GM23338 (cell line): ENCODE measurements around the gene SMIM13.

GRCh38 chr6:10416763-10417556 lies 2.1 kb upstream of the TFAP2A start:
- PRO-cap: unidirectional peak, plus-strand start at chr6:10417037
- RAMPAGE, long total RNA: no peak

DNA sequence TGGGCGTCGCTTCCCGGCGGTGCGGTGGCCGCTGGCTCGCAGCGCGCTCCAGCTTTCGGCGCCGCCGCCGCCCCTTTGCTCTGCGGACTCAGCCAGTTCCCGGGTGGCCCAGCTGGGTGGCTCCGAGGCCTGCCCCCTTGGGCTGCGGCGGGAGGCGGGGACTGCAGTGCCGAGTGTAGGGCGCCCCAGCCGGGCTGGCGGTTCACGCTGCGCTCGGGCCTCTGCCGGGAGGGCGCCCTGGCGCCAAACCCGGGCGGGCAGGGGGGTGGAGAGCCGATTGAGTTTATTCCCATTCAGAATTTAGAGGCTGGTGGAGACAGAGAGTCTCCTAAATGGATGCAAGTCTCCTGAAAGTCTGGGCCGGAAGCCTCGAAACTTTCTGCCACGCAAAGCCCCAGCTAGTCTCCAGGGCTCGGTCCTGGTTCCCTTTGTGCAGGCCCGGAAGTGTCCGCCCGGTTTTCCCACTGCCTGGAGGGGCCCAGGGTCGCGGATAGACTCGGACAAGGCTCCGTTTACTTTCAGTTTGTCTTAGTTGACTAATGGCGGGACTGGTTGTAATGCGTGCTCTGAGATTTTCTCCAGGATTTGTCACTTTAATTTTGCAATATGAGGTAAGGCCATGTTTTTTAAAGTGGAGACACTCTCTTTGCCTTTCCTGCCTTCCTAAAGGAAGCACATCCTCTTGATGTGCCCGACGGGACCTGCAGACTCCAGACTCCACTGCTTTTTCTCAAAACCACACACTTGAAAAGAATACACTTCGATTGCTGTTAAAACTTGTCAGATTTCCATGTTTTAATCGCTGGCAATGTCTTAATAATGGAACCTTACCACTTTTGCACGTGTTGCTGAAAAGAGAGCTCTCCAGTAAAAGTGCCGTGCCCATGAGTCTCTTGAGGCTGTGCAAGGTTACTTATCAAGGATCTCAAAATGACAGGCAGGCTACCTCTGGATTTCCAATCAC lies 11.6 kb upstream of the TFAP2A start:
- PRO-cap: bidirectional peak, plus-strand start at position 166 of the sequence, minus-strand start at position 77 of the sequence
- RAMPAGE, long total RNA: no peak

DNA sequence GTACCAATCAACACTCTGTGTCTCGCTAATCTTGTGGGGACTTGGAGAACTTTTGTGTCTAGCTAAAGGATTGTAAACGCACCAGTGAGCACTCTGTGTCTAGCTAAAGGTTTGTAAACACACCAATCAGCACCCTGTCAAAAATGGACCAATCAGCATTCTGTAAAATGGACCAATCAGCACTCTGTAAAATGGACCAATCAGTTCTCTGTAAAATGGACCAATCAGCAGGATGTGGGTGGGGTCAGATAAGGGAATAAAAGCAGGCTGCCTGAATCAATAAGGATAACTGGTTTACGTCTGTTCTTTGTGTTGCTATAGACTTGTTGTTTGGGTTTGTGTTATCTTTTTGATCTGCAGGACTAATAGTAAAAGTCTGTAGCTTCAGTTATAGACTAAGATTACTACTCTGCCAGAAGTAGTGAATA lies 29.2 kb upstream of the GCNT2 start:
- PRO-cap: no peak
- RAMPAGE, long total RNA: no peak

- PRO-cap: no peak
- RAMPAGE, long total RNA: no peak
Observed at GRCh38 chr6:10510675-10511017, 10.5 kb upstream of the GCNT2 start.

DNA sequence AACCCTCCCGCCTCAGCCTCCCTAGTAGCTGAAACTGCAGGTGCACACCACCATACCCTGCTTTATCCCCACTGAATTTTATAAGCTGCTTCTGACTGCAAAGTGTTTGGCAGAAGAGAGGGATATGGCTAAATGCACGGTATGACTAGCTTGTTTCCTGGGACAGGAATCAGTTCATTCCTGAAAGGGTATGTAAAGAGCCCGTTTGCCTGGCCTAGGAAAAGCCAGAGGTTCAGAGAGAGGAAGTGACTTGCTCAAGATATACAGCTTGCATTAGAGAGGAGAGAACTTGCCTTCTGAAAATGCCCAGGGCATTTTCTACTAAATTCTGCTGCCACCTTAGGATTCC lies 738 bp upstream of the GCNT2 start:
- PRO-cap: no peak
- RAMPAGE, long total RNA: no peak

- PRO-cap: no peak
- RAMPAGE, long total RNA: no peak
Observed at GRCh38 chr6:10719728-10720845, 2.8 kb upstream of the TMEM14C start.

- PRO-cap: no peak
- RAMPAGE, long total RNA: no peak
Observed at GRCh38 chr6:10787884-10788264, 40.3 kb downstream of the TMEM14B start.

DNA sequence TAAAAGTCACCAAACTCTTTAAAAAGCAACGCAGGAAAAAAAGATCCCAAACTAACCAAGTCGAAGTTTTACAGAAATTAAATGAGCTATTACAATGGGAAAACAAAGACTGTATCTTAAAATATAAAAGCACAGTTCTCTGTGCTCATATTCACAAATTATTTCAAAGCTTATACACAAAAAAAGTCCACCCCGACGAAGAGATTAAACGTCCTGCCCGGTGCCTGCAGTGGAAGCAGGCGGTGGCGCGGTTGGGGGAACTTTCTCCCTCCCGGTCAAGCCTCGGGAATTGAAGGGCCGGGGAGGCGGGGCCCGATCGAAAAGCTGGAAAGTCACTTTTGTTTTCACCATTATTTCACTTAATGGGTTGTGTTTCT lies 1.1 kb downstream of the MAK start:
- PRO-cap: no peak
- RAMPAGE, long total RNA: no peak

GRCh38 chr6:10975913-10976114 lies 68.3 kb downstream of the ELOVL2 start:
- PRO-cap: no peak
- RAMPAGE, long total RNA: no peak

DNA sequence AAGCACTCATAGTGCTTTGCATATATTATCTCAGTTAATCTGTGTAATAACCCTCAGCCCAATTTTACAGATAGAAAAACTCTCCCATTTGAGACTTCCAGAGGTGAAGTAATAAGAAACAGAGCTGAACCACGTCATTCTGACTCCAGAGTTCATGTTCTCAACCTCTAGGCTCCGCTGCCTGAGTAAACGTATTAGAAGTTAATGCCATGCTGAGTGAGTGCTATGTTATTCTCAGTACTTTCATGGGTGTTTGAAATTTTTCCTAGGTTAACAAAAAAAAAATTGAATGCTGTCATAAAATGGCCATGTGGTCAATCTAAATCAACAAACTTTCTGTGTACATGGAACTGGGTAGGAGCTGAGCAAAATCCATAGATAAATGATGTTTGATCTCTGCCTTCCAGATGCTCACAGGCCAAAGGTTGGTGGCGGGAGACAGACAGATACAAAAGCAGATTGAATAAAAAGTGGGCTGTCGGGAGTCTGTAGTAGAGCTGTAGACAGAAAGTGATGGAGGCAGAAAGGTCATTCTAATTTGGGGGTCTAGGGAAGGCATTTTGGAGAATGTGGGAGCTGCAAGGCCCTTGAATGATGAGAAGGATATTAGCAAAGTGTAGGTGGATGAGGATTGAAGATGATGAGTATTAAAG lies 22.7 kb upstream of the ELOVL2 start:
- PRO-cap: no peak
- RAMPAGE, long total RNA: no peak

GRCh38 chr6:11067486-11067919 lies 23.4 kb upstream of the ELOVL2 start:
- PRO-cap: no peak
- RAMPAGE, long total RNA: no peak

GRCh38 chr6:11092930-11093969 lies at the start of gene SMIM13:
Gene SMIM13, plus strand, starts transcription at chr6:11093834.
- PRO-cap: unidirectional peak, plus-strand start at chr6:11093146; bidirectional peak, plus-strand start at chr6:11093820, minus-strand start at chr6:11093649
- RAMPAGE, long total RNA: no peak

- PRO-cap: no peak
- RAMPAGE, long total RNA: no peak
Observed at GRCh38 chr6:11206420-11207028, 25.9 kb downstream of the NEDD9 start.

DNA sequence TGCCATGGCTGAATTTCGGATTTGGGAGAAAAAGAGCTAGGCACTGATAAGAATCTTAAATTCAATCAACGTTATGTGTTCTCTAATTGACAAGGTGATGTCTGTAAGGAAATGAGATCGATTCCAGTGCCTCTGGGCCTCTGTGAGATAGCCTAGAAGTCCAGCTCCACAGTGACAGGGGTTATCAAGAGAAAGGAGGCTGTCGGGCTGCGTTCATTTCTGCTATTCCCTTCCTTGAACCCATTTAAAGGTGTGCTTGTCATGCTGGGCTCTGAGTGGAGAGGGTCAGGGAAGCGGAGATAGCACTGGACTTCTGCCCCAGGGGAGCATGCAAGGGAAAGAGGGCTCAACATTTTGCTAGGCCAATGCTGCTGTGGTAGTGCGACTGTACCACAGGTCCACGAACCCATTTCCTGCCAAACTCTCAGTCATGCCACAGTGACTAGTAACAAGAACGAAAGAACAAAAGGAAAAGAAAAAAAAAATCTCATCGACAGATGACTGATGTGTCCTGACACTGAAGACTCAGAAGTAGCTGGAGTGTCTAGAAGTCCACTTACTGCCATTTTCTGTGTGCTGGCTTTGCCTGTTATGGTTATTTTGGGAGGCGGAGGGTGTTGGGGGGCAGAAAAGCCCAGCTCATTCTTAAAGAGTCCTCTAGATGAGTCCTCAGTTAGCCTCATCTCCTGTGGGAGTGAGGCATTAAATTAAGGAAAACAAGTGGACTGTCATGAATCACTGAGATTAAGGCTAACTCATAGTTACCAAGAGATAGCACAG lies 8.1 kb downstream of the NEDD9 start:
- PRO-cap: no peak
- RAMPAGE, long total RNA: no peak

- PRO-cap: no peak
- RAMPAGE, long total RNA: no peak
Observed at GRCh38 chr6:11273455-11273879, 41.0 kb upstream of the NEDD9 start.

DNA sequence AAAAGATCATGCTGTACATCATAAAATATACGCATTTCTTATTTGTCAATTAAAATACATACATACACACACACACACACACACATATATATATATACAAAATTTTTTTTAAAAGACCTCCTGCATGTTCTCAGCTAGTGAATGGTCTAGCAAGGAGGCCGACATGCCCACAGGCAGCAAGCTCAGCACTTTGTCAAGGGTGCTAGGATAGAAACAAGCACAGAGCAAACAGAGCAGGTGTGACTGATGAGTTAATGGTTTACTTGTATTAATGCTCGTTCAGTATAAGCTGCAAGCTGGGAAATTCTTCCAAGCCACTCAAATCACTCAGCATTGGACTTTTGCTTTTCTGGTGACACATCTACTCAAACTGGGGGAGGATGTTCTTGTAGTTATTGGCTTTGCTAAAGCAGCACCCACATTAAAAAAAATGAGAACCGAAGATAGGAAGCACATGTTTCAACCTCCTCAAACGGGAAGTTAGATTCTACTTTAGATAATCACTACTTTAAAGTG lies 43.1 kb upstream of the NEDD9 start:
- PRO-cap: no peak
- RAMPAGE, long total RNA: no peak

DNA sequence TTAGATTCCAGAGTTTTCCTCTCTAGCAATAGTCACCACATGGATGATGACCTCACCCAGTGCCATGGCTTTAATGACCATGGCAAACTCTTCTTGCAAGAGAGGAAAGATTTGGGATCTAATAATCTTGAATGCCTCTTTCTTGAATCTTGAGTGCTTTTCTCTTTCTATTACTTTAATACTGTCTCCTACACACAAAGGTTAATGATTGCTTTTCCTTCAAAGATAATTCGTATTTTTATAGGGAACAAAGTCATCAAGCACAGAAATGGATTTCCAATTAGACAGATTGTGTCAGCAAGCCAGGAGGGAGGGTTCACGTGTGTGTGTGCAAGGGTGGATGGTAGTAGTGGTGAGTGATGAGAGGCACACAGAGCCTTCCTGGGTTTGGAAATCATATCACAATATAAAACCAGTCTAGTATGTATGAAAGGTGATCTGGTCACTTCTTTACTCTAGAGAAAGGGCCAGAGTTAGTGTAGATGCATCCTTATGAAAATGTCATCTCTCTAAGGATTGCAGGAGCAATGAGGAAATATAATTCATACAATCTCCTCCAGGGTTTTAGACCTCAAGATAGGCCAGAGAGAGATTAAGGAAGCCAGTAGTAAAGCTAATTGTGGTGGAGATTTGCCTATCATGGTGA lies 51.2 kb upstream of the NEDD9 start:
- PRO-cap: no peak
- RAMPAGE, long total RNA: no peak

- PRO-cap: no peak
- RAMPAGE, long total RNA: no peak
Observed at GRCh38 chr6:11317940-11318893, 85.7 kb upstream of the NEDD9 start.

DNA sequence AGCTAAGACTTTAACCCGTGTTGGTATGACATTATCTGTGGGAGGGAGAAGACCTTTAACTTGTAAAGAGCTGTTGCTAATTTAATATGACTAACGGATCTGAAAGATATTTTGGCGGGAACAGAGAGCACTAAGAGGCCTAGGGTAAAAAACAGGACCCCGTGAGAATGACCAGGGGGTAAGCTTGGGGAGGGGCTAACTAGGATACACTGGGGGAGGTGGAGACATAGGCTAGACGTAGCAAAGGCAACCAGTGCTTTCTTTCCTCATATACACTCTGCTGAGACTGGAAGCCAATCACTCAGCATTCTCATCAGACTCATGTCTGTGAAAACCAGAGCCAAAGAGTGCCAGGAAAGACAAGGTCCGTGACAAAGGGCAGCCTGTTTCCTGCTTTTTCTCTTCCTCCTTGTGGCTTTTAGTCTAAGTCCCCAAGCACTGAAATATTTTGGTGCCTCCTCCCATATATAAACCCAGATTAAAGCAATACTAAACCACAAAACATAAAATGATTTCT lies 97.9 kb upstream of the NEDD9 start:
- PRO-cap: no peak
- RAMPAGE, long total RNA: no peak

DNA sequence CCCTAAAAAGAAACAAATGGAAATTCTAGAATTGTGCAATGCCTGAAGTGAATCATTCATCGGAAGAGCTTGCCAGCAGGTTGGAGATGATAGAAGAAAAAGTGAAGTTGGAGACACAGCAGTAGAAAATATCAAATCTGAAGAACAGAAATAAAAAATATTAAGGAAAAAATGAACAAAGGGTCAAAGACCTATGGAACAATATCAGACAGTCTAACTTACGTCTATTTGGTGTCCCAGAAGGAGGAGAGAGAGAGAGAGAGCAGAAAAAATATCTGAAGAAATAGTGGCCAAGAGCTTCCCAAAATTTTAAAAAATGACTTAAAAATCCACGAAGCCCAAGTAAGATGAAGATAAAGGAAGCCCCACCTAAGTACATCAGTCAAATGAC lies 109.5 kb upstream of the NEDD9 start:
- PRO-cap: no peak
- RAMPAGE, long total RNA: no peak